Endothelial cell (in vitro differentiated cells): ENCODE measurements around a stretch of chr2.

DNA sequence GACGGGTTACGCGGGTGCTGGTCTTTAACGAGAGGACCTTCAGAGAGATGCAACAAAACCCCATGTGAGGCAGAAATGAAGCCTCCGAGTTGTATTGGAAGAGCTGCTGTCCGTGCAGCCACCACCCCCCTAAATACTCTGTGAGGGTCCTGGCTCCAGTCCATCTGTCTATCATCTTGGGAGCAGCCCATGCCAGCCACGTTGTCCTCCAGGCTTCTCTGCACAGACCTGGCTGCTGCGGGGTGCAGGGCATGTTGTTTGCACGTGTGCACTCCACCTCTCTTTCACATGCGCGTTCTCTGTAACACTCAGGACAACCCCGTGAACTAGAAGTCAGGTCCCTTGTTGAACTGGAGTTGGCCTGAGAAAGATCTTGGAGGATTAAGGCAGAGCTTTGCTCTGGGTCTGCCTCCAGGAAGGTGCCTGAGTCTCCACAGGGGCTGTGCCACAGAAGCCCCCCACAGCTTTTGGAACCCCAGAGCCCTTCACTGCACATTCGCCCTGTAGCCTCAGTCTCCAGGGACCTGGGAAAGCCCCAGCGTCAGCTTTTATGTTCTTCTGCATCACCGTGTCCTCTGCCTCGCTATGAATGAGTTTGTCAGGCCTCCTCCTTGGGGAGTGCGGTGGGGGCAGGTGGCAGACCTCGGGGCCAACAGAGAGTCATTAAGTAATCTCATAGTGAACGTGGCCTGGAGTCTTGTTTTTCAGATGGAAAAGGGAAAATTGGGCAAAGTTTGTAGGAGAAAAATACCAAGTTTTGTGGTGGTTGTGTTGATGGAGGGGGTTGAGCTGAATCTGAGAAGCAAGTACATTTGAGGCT lies 14.2 kb downstream of the FAM240C start:
- PRO-cap = no peak

GRCh38 chr2:241936778-241936977 lies 36.4 kb upstream of the FAM240C start:
- PRO-cap = no peak

DNA sequence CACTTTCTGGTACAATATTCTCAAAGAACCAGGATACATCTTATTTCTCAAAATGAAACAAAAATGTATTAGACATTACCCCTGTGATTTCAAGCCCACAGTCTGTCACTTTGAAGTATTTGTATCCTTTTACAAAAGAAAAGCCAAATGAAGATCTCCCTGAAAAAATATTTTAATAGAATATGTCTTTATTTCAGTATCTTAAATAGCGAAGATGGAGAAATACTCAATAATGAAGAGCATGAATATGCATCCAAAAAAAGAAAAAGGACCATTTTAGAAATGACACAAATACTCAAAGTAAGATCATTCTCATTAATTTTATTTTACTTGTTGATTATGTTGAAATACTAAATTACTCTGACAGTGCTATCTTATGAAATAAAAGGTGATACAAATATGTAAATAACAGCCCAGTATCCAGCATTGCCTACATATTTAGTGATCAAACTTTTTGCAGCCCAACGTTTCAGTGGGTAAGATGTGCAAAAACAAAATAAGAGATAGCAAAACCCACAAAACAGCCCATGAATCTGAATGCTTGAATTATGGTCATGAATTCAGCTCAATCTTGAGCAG lies 214.3 kb upstream of the FAM240C start:
- PRO-cap = no peak